Vermiform appendix (tissue), 1 donor: Measurements from ENCODE around the gene AIG1.

GRCh38 chr6:142845600-142846468 lies 99.1 kb downstream of the HIVEP2 start:
- PRO-cap: bidirectional peak, plus-strand start at chr6:142846028, minus-strand start at chr6:142845883

DNA sequence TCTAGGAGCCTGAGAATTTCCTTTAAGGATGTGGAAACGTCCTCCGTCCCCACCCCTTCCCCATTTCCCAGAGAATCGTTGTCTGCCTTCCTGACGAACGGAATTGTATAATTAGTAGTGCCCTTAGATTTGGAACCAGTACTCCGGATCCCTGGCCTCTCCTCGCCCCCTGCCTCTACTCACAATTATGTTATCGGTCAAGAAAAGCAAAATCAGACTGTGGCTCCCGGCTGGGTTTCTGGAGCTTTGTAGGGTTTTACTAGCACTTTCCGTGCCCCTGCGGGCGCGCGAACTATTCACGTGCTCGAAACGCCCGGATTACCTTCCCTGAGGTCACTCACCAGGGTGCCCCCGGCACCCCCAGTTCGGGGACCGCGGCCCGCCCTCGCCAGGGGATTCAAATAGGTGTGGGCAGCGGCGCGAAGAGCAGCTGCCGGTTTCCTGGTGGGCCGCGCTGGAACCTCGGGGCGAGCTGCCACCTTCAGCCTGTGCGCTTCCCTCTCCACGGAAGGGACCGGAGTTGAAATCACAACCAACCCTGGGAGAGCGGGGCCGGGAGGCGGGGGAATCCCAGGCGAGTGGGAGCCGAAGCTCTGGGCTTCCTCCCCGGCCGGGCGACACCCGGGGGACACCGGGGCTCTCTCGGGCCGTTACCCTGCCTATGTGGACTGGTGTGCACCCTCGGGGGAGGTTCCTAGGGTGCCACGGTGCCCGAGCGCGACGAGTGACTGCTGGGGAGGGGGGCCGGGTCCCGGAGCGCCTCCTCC lies 1.9 kb upstream of the HIVEP2 start:
- PRO-cap: bidirectional peak, plus-strand start at position 447 of the sequence, minus-strand start at position 504 of the sequence

- PRO-cap: bidirectional peak, plus-strand start at chr6:143060902, minus-strand start at chr6:143060733
These were observed at the start of gene AIG1 for GRCh38 chr6:143060620-143061295. Gene AIG1 (plus strand): TSS chr6:143060889.

- PRO-cap: unidirectional peak, minus-strand start at chr6:143115865
These were observed 55.1 kb downstream of the AIG1 start for GRCh38 chr6:143115783-143116163.

GRCh38 chr6:143164278-143165648 lies 104.1 kb downstream of the AIG1 start:
- PRO-cap: no peak

DNA sequence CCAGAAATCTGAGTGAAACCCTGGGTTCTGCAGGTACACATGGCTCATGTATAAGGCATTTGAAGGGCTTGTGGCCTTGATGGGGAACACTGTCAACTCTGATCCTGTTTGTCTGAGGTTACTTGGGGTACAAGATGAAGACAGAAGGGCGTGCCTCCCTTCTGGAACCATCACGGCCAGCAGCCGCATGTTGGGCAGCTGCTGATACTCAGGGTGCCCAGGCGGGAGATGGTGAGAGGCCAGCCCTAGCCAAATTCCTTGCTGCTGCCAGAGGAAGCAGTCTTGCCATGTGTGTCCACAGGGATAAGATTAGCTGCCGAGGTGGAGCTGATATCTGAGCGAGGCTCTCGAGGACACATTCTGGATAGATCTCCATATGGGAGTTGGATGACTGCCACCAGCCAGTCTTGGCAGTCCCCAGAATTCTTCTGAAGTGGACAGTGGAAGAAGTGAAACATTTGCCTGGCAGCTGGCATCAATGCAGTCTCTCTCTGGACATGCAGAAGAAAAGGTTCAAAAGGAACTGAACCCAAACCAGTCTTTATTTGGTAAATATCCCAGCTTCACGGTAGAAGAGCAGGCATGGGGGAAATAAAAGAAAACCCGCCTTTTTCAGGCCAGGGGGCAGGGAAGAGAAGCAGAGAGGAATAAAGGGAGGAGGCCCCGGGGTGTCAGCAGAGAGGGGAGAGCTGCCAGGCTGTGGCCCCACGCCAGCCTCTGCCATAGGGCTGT lies 3.5 kb upstream of the FUCA2 start:
- PRO-cap: no peak

DNA sequence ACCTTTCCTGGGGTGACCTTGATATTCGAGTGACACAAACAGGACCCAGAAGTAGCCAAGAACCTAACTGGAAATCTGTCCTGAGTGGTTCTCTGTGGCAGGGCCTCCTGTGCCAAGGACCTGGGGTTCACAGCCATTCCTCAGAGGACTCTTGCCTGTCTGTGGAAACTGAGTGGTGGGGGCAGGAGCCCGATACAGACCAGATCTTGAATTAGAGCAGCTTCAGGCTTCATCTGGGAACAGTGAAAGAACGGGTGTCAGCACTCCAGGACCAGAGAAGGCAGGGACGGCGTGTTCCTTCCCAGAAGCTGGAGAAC lies 4.4 kb upstream of the FUCA2 start:
- PRO-cap: no peak

- PRO-cap: no peak
These were observed 70.5 kb upstream of the FUCA2 start for GRCh38 chr6:143581937-143582458.

GRCh38 chr6:143679870-143680576 lies 2.3 kb downstream of the PHACTR2 start:
- PRO-cap: no peak

DNA sequence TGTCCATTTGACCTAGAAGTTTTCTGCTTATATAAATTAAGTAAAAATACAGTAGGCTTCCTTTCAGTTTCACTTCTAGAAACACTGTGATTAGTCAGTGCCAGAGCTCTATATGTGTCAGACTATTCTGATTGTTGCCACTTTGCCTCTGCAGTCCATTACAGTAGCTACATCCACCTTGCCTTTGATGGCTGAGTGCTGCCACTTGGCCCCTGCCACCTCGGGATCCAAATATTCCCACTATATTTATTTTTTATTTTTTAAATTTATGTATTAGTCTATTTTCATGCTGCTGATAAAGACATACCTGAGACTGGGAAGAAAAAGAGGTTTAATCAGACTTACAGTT lies 8.0 kb downstream of the ZC2HC1B start:
- PRO-cap: no peak

GRCh38 chr6:143965940-143966580 lies 42.0 kb downstream of the PLAGL1 start:
- PRO-cap: no peak

DNA sequence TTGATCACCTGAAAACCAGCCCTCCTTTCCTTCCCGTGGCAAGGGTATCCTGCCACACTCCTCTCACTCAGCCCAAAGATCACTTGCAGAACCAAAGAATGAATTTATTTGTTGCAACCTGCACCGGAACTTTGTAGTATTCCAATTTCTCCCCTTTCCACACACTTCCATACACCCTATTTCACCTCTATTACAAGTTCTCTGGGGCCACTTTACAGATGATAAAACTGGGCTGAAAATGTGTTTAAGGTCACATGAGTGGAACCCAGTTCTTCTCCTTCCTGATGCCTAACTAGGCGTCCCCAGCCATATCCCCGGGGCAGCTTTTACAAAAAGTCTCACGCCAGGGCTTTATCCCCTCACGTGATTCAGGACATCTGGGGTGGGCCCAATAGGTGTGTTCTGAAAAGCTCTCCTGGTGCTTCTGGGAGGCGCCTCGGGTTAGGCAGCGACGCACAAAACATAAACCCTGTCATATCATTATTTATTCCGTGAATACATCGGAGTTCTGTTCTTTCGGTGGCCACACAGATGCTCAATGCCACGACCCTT lies 32.2 kb downstream of the SF3B5 start:
- PRO-cap: unidirectional peak, plus-strand start at position 268 of the sequence; unidirectional peak, plus-strand start at position 492 of the sequence

GRCh38 chr6:144064865-144065097 lies 30.6 kb downstream of the SF3B5 start:
- PRO-cap: no peak

GRCh38 chr6:144106228-144106691 lies 10.9 kb upstream of the SF3B5 start:
- PRO-cap: no peak

GRCh38 chr6:144152783-144153962 lies 2.9 kb downstream of the STX11 start:
- PRO-cap: no peak

DNA sequence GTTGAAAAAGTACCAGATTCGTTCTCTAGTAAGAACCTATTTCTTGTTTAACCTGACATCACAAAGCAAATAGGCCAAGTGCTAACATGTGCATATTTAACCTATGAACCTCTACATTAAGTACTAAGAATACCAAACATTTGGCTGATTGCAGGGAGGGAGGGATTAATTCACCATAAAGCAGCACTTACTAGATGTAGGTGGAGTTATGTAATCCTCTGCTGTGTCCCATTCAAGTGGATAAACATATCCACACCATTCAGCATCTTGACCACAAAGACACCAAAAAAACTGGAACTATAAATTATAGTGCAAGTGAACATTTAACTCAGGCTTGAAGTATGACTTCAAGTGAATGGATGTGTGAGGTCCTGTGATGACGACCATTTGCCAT lies 10.2 kb downstream of the STX11 start:
- PRO-cap: no peak

- PRO-cap: no peak
These were observed 19.0 kb downstream of the STX11 start for GRCh38 chr6:144169427-144169632.

GRCh38 chr6:144265305-144265873 lies 19.7 kb upstream of the UTRN start:
- PRO-cap: no peak

DNA sequence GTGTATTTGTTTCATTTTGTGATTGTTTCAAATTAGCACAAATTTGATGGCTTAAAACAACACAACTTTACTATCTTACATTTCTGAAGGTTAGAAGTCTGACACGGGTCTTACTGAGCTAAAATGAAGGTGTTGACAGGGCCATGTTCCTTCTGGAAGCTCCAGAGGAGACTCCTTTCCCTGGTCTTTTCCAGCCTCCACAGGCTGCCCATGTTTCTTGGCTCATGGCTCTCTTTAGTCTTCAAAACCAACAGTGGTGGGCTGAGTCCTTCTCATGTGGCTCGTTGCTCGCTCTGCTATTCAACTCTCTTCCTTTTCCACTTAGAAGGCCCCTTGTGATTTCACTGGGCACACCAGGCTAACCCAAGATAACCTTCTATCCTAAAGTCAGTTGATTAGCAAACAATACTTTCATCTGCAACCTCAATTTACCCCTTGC lies 79.5 kb downstream of the UTRN start:
- PRO-cap: no peak

GRCh38 chr6:144474373-144475011 lies 189.4 kb downstream of the UTRN start:
- PRO-cap: no peak